Heart right ventricle (tissue), 2 donors: ENCODE results near the gene APOC3.

- PRO-cap, 2 experiments: no peak in any of the 2 experiments
Measured at GRCh38 chr11:116782738-116783106, 5.1 kb downstream of the ZPR1 start.

GRCh38 chr11:116808738-116809272 is 14.3 kb downstream of the APOA4 start:
- PRO-cap, 2 experiments: no peak in any of the 2 experiments

- PRO-cap, 2 experiments: no peak in any of the 2 experiments
Measured at GRCh38 chr11:116816278-116816686, 6.8 kb downstream of the APOA4 start.

DNA sequence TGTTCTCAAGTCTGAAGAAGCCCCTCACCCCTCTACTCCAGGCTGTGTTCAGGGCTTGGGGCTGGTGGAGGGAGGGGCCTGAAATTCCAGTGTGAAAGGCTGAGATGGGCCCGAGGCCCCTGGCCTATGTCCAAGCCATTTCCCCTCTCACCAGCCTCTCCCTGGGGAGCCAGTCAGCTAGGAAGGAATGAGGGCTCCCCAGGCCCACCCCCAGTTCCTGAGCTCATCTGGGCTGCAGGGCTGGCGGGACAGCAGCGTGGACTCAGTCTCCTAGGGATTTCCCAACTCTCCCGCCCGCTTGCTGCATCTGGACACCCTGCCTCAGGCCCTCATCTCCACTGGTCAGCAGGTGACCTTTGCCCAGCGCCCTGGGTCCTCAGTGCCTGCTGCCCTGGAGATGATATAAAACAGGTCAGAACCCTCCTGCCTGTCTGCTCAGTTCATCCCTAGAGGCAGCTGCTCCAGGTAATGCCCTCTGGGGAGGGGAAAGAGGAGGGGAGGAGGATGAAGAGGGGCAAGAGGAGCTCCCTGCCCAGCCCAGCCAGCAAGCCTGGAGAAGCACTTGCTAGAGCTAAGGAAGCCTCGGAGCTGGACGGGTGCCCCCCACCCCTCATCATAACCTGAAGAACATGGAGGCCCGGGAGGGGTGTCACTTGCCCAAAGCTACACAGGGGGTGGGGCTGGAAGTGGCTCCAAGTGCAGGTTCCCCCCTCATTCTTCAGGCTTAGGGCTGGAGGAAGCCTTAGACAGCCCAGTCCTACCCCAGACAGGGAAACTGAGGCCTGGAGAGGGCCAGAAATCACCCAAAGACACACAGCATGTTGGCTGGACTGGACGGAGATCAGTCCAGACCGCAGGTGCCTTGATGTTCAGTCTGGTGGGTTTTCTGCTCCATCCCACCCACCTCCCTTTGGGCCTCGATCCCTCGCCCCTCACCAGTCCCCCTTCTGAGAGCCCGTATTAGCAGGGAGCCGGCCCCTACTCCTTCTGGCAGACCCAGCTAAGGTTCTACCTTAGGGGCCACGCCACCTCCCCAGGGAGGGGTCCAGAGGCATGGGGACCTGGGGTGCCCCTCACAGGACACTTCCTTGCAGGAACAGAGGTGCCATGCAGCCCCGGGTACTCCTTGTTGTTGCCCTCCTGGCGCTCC is at the start of gene APOC3:
Gene APOC3 (plus strand): TSS at position 432 of the 1,150 bp plus-strand sequence.
- PRO-cap, 2 experiments: no peak in any of the 2 experiments

DNA sequence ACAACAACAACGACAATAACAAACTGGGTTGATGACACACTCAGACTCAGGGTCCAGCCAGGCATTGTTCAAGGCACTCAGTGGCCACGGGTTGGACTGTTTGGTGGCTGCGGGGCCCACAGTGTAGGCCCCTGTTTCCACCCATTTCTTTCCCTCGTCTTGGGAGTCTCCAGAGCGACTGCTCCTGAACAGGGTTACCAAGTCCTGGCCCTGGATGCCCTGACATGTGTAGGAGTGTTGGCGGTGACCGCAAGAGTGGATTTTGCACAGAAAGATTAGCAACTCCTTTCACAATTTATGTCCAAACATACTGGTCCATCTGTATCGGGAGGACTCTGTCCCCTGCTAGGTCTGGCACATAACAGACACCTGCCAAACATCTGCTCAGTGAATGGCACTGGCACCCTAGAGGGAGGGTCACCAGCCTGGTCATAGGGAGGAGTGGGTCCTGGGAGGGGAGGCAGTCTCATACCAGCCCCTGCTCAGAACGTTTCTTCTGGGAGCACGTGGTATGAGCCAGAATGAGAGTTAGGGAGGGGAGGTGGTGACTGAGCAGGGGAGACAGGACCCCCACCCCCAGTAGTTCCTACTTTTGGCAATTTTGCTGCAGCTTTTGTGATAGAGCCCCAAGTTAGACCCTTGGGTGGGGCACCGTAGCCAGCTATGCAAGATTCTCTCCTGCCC is 3.4 kb upstream of the APOA1 start:
- PRO-cap, 2 experiments: no peak in any of the 2 experiments

DNA sequence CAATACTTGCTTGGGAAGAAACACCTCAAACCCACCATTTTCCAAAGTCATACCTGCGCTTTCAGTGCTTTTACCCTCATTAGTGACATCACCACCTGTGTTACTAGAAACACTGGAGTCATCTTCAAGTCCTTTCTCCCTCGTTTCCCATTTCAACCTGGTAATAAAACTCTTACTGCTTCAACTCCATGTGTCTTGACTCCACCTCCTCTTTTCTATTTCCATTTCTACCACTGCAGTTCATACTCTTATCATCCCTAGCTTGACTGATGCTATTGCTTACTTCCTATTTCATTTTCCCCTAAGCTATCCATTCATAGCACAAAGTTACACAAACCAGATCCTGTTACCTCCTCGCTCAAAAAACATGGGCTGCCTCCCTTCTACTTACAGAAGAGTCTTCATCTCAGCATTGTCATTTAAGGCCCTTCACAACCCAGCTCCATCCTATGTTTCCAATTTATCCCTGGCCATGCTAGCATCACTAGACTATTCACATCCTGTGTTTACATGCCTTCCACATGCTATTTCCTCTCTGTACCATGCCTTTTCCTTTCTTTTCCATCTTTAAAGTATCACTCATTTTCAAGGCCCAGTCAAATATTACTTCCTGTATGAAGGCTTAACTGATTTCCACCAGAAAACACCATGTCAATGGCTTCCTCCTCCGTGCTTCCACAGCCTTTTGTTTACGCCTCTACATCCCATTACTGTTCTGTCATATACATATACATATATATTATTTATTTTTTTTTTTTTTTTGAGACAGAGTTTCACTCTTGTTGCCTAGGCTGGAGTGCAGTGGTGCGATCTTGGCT is 62.9 kb upstream of the APOA1 start:
- PRO-cap, 2 experiments: no peak in any of the 2 experiments

- PRO-cap, 2 experiments: no peak in any of the 2 experiments
Measured at GRCh38 chr11:116984128-116984656, 114.0 kb downstream of the SIK3 start.

DNA sequence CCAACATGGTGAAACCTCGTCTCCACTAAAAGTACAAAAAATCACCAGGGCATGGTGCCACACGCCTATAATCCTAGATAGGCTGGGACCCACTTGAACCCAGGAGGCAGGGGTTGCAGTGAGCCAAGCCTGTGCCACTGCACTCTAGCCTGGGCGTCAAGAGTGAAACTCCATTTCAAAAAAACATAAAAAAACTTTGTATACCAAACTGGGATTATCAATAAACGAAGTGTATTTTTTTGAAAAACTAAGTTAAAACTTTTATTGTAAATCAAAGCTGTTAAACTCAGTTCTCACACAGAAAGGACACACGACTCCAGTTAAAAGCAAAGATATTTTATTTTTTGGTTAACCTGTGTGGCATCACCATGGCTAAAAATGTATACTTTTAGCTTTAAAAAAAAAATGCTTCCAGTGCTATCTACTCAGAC is 84.9 kb downstream of the SIK3 start:
- PRO-cap, 2 experiments: peak in 1 of 2 experiments; most common minus-strand start position 169 of the sequence (in 1)

- PRO-cap, 2 experiments: no peak in any of the 2 experiments
Measured at GRCh38 chr11:117097148-117097405, 1.2 kb downstream of the SIK3 start.

DNA sequence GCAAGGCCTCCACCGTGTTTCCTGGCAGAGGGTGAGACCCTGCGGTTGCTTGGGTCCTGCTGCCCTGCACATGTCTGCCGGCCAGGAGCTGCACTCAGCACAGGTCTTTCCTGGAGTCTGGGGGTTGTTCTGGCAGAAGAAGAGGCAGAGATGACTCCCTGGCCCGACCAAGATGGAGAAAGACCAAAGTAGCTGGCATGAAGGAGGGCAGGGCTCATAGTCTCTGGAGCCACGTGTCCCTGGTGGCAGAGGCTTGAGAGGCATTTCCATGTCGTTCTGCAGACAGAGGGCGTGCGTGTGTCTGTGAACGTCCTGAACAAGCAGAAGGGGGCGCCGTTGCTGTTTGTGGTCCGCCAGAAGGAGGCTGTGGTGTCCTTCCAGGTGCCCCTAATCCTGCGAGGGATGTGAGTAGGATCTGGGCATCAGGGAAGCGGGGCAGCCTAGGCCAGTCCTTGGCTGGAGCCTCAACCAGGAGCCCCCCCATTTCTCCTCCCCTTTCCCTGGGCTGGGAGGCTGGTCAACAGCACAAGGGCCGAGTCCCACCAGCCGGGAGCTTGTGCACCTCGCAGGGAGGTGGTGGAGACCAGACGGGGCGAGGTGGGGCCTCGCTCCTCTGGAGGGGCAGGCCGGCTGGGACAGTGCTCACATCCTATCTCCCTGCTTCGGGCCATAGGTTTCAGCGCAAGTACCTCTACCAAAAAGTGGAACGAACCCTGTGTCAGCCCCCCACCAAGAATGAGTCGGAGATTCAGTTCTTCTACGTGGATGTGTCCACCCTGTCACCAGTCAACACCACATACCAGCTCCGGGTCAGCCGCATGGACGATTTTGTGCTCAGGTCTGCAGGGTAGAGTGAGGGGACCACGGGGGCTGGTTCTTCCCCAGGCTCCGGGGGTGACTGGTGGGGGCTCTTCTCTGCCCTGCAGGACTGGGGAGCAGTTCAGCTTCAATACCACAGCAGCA is 2.9 kb downstream of the SIDT2 start:
- PRO-cap, 2 experiments: no peak in any of the 2 experiments

DNA sequence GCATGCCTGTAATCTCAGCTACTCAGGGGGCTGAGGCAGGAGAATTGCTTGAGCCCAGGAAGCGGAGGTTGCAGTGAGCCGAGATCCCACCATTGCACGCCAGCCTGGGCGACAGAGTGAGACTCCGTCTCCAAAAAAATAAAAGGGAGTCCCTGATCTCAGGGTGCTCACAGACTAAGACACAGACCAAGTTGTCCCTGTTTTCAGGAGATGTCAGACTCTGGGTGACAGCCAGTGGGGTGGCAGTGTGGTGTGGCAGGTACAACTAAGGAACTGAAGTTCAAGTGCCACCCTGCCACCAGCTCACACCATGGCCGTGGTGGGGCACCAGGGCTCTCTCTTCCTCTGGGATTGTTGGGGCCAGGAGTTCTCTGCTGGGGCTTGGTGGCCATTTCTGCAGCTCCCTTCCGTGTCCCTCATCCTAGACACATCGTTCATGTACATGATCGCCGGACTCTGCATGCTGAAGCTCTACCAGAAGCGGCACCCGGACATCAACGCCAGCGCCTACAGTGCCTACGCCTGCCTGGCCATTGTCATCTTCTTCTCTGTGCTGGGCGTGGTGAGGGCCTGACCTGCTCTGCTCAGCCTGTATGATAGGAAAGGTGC is 7.6 kb upstream of the TAGLN start:
- PRO-cap, 2 experiments: no peak in any of the 2 experiments

DNA sequence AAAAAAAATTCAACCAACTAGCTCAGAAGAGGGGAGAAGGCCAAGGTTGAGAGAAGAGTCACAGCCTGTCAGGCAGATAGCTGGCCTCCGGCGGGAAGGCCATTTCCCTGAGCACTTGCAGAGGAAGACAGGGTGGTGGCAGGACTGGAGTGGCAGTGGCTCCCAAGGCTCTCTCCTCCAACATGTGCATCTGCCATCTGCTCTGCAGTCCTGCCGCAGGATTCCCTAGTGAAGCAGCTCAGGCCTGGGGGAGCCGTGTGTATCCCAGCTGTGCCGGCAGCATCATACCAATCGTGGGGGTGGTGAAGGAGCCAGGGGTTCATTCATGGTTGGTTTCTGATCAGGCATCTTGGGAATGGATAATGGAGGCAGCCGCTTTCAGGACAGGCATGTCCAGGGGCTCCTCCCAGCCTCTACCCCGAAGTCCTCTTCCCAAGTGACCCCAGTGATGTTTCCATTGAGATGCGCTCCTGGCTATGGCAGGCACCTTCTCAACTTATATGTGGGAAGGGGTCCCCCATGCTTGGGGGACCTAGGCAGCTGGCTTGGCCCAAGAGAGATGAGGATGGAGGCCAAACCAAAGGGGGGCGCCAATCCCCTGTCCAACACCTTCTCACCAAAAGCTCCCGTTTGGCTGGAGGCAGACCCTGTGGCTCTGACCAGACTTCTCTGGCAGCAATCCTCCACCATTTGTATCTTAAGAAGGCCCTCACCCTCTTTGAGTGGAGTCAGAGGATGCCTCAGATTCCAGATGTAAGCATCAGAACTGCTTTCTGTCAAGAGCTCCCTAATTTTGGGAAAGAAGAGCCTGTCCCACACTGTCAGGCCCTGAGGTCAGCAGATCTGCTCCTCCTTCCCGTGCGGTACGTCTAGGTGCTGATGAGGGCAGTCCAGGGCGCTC is 6.2 kb downstream of the TAGLN start:
- PRO-cap, 2 experiments: no peak in any of the 2 experiments

DNA sequence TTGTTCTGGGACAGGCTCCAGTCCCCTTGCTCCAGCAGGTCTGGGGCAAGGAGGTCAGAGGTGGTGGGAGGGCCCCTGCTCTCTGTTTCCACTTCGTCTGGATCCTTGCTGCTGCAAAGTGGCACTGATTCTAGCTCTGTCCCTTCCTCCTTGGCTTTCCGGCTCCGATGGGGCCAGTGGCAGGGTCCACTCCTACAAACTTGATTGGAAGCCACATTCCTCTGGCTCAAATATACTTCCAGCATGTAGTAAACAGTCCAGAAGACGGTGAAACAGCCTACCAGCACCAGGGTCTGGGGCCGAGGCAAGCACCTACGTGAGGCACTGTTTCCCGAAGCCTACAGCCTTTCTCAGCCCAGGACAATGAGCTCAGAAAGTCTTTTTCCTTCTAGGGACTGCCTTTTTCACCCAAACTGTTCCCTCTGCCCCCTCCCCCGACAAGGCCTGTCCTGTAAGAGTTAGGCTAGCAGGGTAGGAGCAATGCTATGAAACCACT is 6.9 kb downstream of the TAGLN start:
- PRO-cap, 2 experiments: no peak in any of the 2 experiments

- PRO-cap, 2 experiments: no peak in any of the 2 experiments
Measured at GRCh38 chr11:117300107-117300638, 15.9 kb downstream of the BACE1 start.

GRCh38 chr11:117371027-117371471 is 43.4 kb downstream of the CEP164 start:
- PRO-cap, 2 experiments: no peak in any of the 2 experiments

DNA sequence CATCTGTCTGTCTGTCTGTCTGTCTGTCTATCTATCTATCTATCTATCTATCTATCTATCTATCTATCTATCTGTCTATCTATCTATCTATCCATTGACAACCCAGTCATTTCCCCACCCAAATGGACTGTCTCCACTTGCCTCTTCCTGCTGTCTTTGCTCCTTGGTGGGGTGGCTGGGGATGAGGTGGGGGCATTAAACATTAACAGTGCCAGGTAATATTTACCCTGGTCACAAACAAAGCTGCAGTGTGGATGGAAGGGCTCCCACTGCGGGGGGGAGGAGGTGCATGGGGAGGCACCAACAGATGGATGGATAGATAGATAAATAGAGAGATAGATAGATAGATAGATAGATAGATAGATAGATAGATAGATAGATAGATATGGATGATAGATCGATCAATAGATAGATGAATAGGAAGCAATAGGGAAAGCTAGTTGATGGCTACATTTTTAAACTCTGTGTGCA is 2.2 kb upstream of the FXYD2 start:
- PRO-cap, 2 experiments: no peak in any of the 2 experiments

DNA sequence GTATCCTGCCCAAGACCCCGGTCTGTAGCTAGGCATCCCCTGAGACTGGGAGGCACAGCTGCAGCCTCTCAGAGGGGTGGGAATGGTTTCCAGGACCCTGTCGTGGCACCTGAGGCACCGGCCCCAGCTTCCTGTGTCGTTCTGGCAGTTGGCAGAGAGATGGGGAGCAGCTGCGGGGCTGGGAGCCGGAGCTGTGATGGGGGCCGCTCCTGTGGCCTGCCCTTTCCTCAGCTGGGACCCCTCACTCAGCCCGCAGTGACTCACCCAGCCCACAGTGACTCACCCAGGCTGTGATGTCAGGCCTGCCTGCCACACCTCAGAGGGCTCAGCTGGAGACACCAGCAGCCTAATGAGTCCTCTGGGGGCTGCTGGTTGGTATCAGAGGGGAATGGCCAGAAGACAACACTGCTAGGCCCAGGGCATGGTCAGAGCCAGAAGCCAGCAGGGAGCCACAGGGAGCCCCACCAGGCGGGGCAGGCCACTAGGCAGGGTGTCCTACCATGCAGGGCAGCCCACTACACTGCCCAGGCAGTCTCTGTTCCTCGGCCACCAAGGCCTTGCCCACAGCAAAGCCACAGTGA is 4.1 kb upstream of the FXYD2 start:
- PRO-cap, 2 experiments: no peak in any of the 2 experiments

- PRO-cap, 2 experiments: peak in 1 of 2 experiments; most common plus-strand start chr11:117874659 (in 1)
Measured at GRCh38 chr11:117874181-117874846, 2.1 kb downstream of the FXYD6 start.

GRCh38 chr11:117885479-117886370 is 9.3 kb upstream of the FXYD6 start:
- PRO-cap, 2 experiments: peak in 2 of 2 experiments; most common plus-strand start chr11:117886066 (in 2); most common minus-strand start chr11:117885969 (in 2)

DNA sequence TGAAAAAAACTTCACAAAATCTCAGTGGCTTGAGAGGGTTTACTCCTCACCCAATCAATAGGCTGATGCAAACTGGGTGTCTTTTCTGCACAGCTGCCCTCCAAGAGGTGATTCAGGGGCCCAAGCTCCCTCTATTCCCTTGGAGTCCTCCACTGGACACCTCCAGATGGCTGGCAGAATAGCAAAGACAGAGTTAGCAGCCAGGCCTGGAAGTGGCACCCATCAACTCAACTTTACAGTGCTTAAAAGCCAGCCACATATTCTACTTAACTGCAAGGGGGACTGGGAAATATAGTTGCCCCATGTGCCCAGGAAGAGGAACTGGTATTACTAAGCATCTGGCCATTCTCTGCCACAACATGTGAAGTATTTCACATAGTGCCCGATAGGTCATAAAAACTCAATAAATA is 5.6 kb upstream of the IL10RA start:
- PRO-cap, 2 experiments: no peak in any of the 2 experiments